ENCODE measurements around a stretch of chr16.

DNA sequence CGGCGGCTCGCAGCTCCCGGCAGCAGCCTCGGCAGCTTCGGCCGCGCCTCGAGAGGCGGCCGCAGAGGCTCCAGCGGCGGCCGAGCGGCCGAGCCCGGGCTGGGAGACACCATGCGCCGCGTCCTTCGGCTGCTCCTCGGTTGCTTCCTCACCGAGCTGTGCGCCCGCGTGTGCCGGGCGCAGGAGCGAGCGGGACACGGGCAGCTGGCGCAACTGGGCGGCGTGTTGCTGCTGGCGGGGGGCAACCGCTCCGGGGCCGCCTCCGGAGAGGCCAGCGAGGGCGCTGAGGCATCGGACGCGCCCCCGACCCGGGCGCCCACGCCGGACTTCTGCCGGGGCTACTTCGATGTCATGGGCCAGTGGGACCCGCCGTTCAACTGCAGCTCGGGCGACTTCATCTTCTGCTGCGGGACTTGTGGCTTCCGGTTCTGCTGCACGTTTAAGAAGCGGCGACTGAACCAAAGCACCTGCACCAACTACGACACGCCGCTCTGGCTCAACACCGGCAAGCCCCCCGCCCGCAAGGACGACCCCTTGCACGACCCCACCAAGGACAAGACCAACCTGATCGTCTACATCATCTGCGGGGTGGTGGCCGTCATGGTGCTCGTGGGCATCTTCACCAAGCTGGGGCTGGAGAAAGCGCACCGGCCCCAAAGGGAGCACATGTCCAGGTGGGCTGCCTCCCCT, 701 bp downstream of the SHISA9 start:
- RRBS = 3% methylated on average over 52 of the region's 74 CpGs
CAGE:
- cytosol, long polyA plus RNA = no peak
- long polyA plus RNA = no peak
- nucleus, long polyA plus RNA = no peak

DNA sequence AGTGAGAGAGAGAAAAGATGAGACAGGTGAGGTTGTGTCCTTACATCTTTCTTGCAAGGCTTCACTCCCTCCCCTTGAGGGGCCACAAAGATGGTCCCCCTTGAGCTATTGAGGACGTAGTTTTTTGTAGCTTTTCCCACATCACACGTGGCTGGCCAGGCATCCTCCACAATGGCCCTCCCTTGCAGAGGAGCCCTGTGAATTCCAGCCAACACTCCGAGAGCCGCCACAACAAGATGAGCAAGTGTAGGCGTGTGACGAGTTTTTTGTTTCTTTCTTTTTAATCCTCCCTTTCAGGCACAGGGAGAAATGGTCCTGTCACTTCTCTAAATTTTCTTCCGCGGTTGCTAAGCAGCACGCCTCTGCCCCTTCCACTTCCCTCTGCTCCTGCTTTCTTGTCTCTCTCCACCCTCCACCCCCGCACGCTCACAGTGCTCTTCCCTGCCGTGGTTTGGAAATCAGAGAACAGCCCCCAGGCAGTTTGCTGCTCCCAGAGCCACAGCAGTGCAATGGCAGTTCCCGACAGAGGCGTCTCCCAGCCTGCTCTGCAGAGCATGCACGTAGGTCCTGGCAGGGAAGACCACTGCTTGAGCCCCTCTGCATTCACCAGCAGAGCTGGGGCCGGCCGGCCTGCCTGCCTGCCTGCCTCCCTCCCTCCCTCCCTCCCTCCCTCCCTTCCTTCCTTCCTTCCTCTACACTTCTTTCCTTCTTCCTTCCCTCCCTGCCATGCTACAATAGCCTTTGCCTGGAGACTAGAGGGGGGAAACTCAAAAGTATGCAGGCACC, 67.9 kb upstream of the MRTFB start:
- RRBS = no CpG with 5 or more reads among the region's 17 CpGs
CAGE:
- cytosol, long polyA plus RNA = no peak
- long polyA plus RNA = no peak
- nucleus, long polyA plus RNA = no peak

DNA sequence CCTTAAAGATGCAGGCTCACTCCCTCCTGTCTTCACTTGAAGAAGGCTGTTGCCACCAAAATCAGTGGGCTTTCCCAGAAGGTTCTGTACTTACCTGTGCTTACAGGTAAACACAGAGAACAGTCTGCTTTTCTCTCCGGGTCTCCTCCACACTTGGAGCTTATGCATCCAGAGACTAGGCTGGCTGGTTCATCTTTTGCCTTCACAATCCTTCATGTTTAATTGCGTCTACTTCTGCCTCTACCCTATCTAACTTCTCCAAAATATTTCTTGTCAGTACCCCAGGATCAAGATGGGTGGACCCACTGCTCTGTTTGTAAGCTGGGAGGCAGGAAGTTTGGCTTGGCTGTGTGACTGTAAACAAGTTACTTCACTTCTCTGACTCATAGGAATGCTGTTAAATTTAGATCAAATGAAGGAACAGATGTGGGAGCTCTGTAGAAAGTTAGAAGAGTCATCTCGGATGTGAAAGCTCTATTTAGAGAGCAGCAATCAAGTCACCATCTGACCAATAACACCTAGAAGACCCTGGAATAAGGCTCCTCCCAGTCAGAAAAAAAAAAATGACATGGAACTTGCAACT, 55.3 kb upstream of the MRTFB start:
- RRBS = no CpG with 5 or more reads among the region's 3 CpGs
CAGE:
- cytosol, long polyA plus RNA = no peak
- long polyA plus RNA = no peak
- nucleus, long polyA plus RNA = no peak

DNA sequence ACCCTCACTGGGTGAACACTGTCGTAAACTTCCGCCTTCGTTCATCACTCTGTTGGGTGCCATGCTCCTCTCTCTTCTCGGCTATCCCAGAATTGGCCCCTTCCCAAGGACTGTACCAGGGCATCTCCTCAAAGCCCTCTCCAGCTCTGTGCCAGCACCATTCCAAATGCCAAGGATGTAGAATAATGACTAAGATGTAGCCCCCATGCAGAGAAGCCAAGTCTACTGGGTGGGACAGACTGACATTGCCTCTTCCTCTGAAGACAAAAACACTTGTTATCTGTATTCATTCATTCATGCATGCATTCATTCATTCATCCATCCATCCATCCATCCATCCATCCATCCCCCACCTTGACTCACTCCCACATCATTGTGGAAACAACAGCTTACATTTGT, 99.4 kb downstream of the PARN start:
- RRBS = no CpG with 5 or more reads among the region's 4 CpGs
CAGE:
- cytosol, long polyA plus RNA = no peak
- long polyA plus RNA = no peak
- nucleus, long polyA plus RNA = no peak

- RRBS = no CpG with 5 or more reads among the region's 3 CpGs
CAGE:
- cytosol, long polyA plus RNA = no peak
- long polyA plus RNA = no peak
- nucleus, long polyA plus RNA = no peak
These were observed 22.0 kb downstream of the PARN start for GRCh38 chr16:14607991-14608503.

GRCh38 chr16:14635406-14636090, 2.8 kb downstream of the BFAR start:
- RRBS = no CpG with 5 or more reads among the region's 12 CpGs
CAGE:
- cytosol, long polyA plus RNA = no peak
- long polyA plus RNA = no peak
- nucleus, long polyA plus RNA = no peak

GRCh38 chr16:15024781-15025521, 30.9 kb downstream of the NTAN1 start:
- RRBS = no CpG with 5 or more reads among the region's 12 CpGs
CAGE:
- cytosol, long polyA plus RNA = no peak
- long polyA plus RNA = no peak
- nucleus, long polyA plus RNA = no peak

GRCh38 chr16:15025831-15027003, 29.7 kb downstream of the NTAN1 start:
- RRBS = no CpG with 5 or more reads among the region's 13 CpGs
CAGE:
- cytosol, long polyA plus RNA = no peak
- long polyA plus RNA = no peak
- nucleus, long polyA plus RNA = no peak

DNA sequence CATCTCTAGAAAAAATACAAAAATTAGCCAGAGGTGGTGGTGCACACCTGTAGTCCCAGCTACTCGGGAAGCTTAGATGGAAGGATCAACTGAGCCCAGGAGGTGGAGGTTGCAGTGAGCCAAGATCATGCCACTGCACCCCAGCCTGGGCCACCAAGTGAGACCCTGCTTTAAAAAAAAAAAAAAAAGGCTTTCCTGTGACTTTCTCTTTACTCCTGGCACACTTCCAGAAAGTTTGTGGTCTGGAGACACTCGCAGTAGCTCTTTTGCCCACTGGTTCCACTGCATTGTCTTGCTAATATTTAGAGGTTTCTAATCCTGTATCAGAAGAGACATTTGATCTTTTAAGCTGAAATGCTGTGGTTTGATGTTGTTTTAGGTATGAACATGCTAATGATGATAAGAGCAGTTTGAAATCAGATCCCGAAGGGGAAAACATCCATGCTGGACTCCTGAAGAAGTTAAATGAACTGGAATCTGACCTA, 23.4 kb downstream of the NTAN1 start:
- RRBS = no CpG with 5 or more reads among the region's 3 CpGs
CAGE:
- cytosol, long polyA plus RNA = no peak
- long polyA plus RNA = no peak
- nucleus, long polyA plus RNA = no peak

- RRBS = under 1% methylated on average over 10 of the region's 40 CpGs
CAGE:
- cytosol, long polyA plus RNA = no peak
- long polyA plus RNA = no peak
- nucleus, long polyA plus RNA = no peak
These were observed 806 bp downstream of the NTAN1 start for GRCh38 chr16:15054893-15055642.

GRCh38 chr16:15145066-15146025, 51.3 kb upstream of the RRN3 start:
- RRBS = no CpG with 5 or more reads among the region's 38 CpGs
CAGE:
- cytosol, long polyA plus RNA = no peak
- long polyA plus RNA = no peak
- nucleus, long polyA plus RNA = no peak

DNA sequence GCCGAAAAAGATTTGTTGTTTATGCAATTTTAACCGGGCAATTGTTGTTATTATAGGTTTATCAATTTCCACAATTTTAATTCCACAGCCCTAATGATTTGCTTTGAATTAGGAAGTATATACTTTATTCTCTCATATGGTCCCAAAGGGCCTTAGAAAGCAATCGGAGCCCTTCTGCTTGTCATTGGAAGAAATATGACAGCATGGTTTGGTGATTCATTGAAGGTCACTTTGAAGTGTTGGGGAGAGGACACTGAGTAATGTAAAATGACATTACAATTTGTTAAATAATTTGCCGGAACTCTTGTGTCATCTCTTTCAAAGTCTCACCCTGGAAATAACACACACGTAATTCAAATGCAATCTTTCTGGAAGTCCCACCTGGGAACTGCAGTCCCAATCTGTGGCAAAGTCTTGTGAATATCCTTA, 59.8 kb downstream of the BMERB1 start:
- RRBS = no CpG with 5 or more reads among the region's 5 CpGs
CAGE:
- cytosol, long polyA plus RNA = no peak
- long polyA plus RNA = no peak
- nucleus, long polyA plus RNA = no peak

DNA sequence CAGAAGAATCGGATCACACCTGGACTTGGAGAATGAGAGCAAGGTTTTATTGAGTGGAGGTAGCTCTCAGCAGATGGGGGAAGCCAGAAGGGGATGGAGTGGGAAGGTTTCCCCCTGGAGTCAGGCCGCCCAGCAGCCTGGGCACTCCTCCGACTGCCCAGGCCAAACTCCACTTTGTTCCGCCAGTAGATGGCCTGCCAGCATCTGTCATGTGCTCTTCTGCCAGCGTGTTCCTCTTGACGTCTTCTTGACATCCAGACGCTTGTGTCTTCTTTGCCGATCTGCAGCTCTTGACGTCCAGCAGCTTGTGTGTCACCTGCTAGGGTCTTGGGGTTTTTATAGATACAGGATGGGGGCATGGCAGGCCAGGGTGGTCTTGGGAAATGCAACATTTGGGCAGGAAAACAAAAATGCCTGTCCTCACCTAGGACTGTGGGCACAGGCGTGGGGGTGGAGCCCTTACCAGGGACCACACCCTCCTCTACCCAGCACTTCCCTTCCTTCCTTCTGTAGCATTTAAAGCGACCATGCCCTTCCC, 88.7 kb downstream of the BMERB1 start:
- RRBS = no CpG with 5 or more reads among the region's 11 CpGs
CAGE:
- cytosol, long polyA plus RNA = no peak
- long polyA plus RNA = no peak
- nucleus, long polyA plus RNA = no peak

GRCh38 chr16:15576250-15577328, 66.4 kb downstream of the MARF1 start:
- RRBS = no CpG with 5 or more reads among the region's 22 CpGs
CAGE:
- cytosol, long polyA plus RNA = no peak
- long polyA plus RNA = no peak
- nucleus, long polyA plus RNA = no peak

DNA sequence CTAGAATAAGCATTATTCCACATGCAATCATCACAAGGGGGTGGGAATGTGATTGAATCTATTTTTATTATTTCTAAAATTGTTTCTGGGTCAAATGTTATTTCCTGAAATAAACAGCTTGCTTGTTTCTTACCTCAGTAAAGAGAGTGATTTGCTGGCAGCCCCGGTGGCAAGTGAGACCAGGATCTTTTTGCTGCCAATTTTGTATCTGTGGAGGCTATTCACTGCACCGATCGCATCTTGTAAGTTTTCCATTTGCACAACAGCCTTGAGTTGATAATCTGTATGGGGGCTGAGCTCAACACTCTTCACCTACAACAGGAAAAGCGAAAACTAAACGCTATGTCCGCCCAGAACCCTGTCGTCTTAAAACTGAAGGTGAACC, 21.4 kb downstream of the MARF1 start:
- RRBS = no CpG with 5 or more reads among the region's 7 CpGs
CAGE:
- cytosol, long polyA plus RNA = no peak
- long polyA plus RNA = no peak
- nucleus, long polyA plus RNA = no peak

DNA sequence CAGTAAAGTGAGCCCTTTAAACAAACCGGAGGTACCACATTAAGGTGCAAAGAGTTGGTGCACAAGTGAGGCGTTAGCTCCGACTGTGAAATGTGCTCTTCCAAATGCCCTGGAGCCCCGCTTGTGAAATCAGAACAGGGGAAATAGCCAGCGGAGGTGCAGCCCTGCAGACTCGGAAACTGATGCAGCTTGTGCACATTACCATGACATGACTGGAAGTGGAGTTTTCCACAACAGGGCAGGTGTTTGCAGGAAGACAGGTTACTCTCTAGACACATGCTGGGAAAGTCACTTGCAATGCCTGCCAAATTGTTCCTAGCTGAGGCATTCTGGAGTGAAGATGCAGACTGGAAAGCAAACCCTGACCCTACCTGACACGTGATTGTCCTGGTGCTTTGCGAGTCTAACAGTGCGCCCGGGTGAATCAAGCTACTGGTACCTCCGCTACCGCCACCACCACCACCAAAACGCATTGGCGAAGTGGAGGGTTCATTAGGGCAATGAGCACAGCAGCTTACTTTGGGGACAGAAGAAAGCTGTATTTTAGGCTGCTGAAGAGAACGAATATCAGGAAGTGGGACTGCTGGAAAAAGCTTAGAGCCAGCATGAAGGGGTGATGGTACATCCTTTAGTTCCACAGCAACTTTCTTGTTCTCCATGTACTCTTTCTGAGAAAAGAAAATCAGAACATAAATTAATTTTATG, 7.1 kb downstream of the MARF1 start:
- RRBS = no CpG with 5 or more reads among the region's 15 CpGs
CAGE:
- cytosol, long polyA plus RNA = no peak
- long polyA plus RNA = no peak
- nucleus, long polyA plus RNA = no peak

DNA sequence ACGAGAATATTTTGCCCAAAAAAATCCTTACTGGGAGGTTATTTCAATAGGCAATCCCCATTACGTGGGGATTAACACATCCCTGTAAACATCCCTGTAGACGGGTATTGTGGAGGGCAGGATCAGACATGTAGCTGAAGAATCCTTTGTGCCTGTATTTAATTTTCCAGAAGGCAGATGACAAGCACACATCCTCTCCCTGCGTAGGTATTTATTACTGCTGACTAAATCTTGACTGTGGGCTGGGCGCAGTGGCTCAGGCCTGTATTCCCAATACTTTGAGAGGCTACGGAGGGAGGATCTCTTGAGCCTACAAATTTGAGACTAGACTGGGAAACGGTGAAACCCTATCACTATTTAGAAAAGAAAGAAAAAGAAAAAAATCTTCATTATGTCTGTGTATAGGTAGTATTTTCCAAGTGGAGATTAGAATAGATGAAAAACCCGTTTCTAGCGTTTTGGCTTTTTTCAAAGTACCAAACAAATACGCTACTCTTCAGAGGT, 1.4 kb upstream of the MARF1 start:
- RRBS = no CpG with 5 or more reads among the region's 10 CpGs
CAGE:
- cytosol, long polyA plus RNA = no peak
- long polyA plus RNA = no peak
- nucleus, long polyA plus RNA = no peak

- RRBS = no CpG with 5 or more reads among the region's 9 CpGs
CAGE:
- cytosol, long polyA plus RNA = no peak
- long polyA plus RNA = no peak
- nucleus, long polyA plus RNA = no peak
These were observed 86.8 kb downstream of the NDE1 start for GRCh38 chr16:15736794-15737315.

- RRBS = no CpG with 5 or more reads among the region's 25 CpGs
CAGE:
- cytosol, long polyA plus RNA = no peak
- long polyA plus RNA = no peak
- nucleus, long polyA plus RNA = no peak
These were observed 33.7 kb downstream of the MYH11 start for GRCh38 chr16:15822887-15823796.

- RRBS = no CpG with 5 or more reads among the region's 12 CpGs
CAGE:
- cytosol, long polyA plus RNA = no peak
- long polyA plus RNA = no peak
- nucleus, long polyA plus RNA = no peak
These were observed 2.0 kb downstream of the MYH11 start for GRCh38 chr16:15854843-15855283.